Metastatic Pancreatic Carcinoma in the Ovary (tissue), 1 donor: ENCODE measurements around the genes KLHL25 and MRPS11.

GRCh38 chr15:85793926-85794976 is at the start of gene KLHL25:
Gene KLHL25 (minus strand): TSS chr15:85794925.
- PRO-cap, result unidirectional peak, plus-strand start at chr15:85794218; unidirectional peak, plus-strand start at chr15:85794337; unidirectional peak, minus-strand start at chr15:85794888

DNA sequence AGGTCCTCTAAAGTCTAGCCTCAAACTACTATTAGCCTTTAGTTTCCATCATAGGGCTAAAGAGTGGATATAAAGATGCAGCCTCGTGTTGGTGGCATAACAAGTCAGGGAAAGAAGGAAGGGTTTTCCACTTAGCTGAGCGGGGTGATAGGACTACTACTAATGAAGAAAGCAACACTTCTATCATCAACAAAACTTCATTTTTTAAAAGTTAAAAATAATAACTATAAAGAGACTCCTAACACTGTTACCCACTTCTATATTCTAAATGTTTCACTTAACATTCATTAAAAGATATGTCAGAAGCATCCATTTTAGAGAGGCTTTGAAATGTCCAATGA is 1084.3 kb downstream of the AGBL1 start:
- PRO-cap, result no peak

GRCh38 chr15:87944694-87945330 is 311.7 kb downstream of the NTRK3 start:
- PRO-cap, result no peak

GRCh38 chr15:87949240-87949783 is 307.2 kb downstream of the NTRK3 start:
- PRO-cap, result no peak

GRCh38 chr15:88467591-88468424 is at the start of gene MRPS11:
Gene MRPS11 (plus strand): TSS chr15:88467708.
- PRO-cap, result no peak

GRCh38 chr15:88662638-88663140 is 23.9 kb downstream of the ISG20 start:
- PRO-cap, result no peak

- PRO-cap, result no peak
Measured at GRCh38 chr15:88695786-88696054, 56.9 kb downstream of the ISG20 start.

- PRO-cap, result bidirectional peak, plus-strand start at chr15:88705469, minus-strand start at chr15:88705277
Measured at GRCh38 chr15:88704778-88705923, 66.3 kb downstream of the ISG20 start.

DNA sequence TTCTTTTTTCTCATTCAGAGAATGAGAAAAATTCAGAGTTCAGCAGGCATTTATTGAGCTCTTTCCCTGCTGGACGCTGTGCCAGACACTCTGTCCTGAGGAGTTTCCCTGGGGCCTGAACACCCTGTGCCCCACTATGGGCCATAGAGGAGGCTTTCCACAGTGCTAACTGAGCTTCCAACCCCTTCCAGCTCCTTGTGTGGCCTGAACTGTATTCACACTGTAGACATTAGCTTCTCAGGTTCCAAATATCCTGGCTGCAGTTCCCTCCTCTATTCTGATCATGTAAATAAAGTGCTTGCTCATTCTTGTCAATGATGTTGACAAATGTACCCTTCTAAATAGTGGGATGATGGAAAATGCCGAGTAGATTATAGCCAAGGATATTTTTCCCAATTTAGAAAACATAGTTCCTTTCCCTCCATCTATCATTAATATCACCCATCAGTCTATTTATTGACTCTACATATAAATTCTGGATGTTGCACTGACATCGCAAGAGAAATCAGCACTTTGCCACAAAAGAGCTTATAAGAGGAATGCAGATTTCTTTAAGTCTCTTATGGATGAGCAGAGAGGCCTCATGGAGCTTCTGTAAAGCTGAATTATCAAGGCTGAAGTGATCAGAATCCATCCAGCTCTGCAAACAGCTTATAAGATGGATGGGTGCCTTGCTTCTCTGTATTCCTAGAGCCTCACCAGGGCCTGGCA is 10.2 kb downstream of the ABHD2 start:
- PRO-cap, result no peak

DNA sequence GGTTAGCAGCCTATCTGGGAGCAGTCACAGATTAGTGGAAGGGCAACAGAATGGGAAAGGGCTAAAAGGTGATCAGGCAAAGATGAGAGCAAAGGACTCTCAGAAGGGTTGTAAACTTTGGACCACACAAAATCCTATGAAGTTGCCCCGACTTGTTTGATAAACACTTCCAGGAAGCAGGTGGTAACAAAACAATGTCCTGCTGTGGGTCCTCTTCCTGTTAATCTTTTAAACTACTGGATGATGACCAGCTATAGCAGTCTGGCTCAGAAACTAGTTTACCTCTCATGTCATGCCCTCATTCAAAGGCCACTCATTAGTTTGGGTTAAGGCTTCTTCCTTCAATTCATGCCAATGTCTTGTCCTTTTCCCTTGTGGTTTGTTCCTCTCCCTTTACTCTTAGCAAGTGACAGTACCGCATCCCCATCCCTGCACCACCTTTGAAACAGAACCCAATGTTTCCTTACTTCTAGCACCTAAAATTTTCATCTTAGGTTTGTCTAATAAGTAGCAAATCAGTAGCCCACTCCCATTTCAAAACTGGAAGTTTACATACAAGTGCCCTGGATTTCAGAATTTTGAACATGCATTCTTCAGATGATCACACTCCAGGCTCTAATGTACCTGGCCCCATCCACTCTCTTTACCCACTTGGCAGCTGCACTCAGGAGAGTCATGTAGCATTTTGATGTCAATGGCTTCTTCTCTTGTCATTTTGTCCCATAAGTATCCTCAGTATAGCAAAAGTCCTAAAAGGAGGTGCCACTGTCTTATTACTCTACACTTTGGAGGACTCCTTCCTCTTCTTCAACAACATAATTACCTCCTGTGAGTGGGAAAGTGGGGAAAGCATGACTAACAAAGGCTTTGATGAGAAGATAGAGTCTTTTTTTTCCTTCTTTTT is 18.9 kb downstream of the POLG start:
- PRO-cap, result no peak

DNA sequence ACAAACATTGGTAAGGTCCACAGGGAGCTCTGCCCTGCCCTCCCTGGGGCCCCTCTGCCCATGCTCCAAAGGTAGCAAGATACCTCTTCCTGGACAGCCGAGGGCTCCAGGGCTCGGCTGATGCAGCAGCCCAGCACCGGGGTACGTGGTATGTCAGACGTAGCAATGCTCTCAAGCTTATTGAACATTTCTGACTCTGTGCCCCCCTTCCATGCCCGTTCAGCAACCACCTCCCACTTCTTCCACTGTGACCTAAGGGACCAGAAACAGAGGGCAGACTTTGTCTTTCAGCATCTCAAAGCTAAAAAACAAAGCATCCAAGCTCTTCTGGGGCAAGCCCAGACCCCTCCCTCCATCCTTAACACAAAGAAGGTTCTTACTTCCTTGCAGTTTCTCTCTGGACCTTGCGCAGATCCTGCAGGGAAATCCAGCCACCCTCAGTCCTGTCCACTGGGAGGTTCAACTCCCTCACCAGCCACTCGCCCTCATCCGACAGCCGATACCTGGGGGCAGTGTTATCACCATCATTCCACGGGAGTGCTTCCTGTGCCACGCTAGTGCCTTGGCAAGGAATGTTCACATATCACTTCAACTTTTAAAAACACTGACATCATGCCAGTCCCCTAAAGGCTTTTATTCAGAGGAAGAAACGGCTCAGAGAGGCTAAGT is 15.6 kb downstream of the POLG start:
- PRO-cap, result no peak

DNA sequence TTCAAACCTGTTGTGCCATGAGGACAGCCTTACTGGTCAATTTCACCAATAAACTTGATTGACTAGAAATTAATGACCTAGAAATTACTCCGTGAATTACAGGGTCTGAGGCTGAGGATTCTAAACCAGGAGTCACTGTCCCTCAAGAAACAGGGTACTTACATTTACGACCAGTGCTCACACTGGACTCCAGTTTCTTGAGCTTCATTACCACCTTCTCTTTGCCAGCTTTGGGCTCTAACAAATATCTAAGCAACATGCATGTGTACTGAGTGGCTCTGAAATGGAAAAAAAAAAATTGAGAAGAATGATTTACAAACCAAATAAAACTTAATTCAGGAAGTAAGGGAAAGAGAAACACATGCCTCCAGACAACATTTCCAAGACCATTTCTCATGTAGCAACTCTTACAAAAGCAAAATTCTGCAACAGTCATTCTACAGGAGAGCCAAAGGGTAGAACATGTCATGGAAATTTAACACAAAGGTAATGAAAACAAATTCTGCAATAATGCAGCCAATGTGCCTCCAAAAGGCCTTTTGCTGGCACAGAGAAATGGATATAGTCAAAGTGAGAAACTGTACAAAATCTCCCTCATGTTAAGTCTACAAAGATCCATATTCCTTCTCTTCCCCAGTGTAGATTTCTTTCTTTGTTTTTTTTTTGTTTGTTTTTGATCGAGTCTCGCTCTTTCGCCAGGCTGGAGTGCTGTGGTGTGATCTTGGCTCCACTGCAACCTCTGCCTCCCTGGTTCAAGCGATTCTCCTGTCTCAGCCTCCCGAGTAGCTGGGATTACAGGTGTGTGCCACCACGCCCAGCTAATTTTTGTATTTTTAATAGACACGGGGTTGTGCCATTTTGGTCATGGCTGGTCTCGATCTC is 4.0 kb downstream of the PEX11A start:
- PRO-cap, result no peak

- PRO-cap, result no peak
Measured at GRCh38 chr15:89781059-89781648, 5.0 kb downstream of the MESP2 start.

DNA sequence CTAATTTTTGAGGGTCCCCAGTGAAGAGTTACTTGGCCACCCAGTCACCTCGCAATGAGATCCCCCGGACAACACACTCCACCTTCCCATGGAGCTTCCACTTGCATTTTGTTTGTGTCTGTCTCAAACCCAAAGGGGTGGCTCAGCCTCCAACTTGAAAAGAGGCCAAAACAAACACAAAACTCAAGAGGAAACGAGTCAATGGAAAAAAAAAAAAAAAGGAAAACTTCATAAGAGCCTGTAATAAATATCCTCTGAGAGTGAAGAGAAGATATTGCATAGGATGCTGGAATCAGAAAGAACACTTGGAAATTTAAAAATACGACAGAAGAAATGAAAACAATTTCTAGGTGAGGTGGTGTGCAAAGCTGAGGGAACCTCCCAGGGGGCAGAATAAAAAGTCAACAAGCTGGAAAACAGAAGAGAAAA is 18.8 kb downstream of the MESP2 start:
- PRO-cap, result unidirectional peak, plus-strand start at position 257 of the sequence

GRCh38 chr15:89801096-89801369 is 13.6 kb downstream of the ANPEP start:
- PRO-cap, result no peak

- PRO-cap, result no peak
Measured at GRCh38 chr15:89809583-89810164, 5.0 kb downstream of the ANPEP start.

DNA sequence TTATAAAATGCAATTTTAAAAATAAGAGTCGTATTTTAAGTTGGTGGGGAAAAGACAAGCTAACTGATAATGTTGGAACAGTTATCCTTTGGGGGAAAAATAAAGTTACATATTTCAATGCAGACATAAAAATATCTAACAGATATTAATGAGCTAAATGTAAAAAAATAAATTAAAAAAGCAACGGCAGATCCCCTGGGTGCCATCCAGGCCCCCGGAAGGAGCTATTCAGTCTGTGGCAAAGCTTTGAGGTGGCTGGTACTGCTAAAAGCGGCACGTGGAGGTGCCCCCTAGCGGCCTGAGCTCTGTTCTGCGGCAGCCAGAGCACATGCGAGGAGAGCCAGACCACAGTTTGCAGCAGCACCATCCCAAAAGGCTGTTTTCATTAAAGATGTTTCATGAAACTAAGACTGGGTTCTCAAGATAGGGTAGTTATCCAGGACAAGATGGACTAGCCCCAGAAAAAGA is 18.9 kb downstream of the AP3S2 start:
- PRO-cap, result no peak

DNA sequence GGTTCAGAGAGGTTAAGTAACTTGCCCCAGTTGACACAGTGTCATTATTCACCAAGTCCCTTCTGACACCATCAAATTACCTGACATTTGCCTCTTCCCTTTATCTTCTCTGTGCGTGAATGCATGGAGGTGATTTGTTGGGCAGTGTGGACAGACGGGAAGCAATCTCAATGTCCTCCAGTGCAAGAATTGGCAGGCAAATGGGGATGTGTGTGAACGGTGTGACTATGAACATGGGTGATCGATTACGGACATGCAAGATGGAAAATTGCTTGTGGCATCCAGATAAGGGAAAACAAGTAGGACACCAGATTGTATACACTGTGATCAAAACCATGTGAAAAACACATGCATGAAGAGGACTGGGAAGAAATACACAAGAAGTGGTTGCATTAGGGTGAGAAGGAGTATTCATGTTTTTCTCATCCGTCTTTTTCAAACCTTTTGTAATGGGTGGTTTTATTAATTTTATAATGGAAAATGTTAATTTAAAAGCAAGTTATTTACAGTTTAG is 27.5 kb downstream of the ZNF710 start:
- PRO-cap, result no peak

DNA sequence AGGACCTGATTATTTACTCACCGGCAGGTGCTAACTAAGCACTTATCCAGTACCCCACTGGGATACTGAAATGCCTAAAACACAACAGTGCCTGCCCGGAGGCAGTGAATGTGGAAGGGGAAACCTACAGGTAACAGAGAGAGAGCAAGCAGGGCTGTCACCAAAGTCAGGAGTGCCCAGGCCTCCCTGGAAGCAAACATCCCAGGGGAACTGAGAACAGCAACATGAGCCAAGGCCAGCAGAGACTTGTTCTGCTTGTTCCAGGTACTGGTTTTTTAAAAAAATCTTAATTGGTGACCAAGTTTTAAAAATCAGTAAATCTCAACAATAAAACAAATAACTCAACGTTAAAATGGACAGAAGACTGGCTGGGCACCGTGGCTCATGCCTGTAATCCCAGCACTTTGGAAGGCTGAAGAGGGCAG is 6.6 kb downstream of the IDH2 start:
- PRO-cap, result no peak

GRCh38 chr15:90189824-90190389 is 11.2 kb upstream of the SEMA4B start:
- PRO-cap, result no peak